ENCODE measurements around a stretch of chr1.

DNA sequence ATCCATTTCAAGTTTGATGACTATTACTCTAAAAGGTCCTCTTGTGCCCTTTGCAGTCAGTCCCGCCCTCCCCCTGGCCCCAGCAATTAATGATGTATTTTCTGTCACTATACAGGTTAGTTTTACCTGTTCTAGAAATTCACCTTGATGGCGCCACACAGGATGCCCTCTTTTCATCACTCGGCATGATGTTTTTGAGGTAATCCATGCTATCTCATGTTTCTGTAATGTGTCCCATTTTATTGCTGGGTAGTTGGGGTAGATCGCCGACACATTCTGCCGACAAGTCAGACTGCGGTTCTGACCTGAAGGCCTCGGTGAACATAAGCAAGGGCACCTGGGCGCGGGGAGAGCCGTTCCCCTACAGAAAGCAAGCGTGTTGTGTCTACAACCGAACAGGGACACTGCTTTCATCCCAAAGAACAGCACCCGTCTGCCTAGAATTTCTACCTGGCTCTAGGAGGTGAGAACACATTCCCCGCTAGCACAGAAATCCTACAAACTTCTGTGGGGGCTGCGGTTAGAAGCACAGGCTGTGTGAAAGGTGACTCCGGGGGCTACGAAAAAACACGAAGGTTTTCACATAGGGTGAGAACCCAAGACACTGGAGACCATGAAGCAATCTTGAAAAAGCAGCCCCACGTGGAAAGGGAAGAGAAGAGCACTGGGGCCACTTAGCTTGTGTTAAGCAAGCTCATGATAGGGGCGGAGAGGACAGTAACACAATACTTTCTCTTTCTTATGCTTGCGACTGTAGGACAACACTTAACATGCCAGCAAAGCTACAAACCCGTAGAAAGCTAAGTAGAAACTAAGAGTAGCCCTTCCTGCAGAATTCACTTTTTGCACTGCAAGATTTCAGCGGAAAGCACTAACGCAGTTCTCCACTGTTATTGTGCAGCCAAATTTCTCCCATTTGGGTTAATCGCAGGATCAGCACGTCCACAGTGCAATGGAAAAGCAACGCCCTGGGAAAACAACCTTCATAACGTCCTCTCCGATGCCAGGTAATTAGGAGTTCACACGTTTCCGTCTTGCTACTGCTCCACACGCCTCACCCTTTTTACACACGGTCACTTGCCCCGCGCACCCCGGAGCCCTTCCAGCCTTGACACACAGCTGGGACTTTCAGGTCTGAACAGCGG, 149.0 kb downstream of the PPIAL4G start:
- RAMPAGE, long total RNA = no peak
- RRBS = no CpG with 5 or more reads among the region's 38 CpGs
PRO-cap:
- standard = unidirectional peak, plus-strand start at position 242 of the sequence; unidirectional peak, plus-strand start at position 290 of the sequence; bidirectional peak, plus-strand start at position 691 of the sequence, minus-strand start at position 435 of the sequence; unidirectional peak, minus-strand start at position 840 of the sequence; bidirectional peak, plus-strand start outside the sequence, minus-strand start at position 1,013 of the sequence
- CoPRO, capped RNA only, 2 experiments = peak in 2 of 2 experiments; most common plus-strand start position 728 of the sequence (in 1); most common minus-strand start position 1,013 of the sequence (in 2)
- CoPRO, capped and uncapped RNA, 2 experiments = peak in 2 of 2 experiments; most common plus-strand start position 704 of the sequence (in 1); most common minus-strand start position 1,013 of the sequence (in 2)
- CoPRO, uncapped RNA only, 2 experiments = peak in 2 of 2 experiments; most common minus-strand start position 838 of the sequence (in 1)
CAGE:
- cytosol, long polyA plus RNA = no peak
- long polyA plus RNA = no peak
- nucleolus, long total RNA = no peak
- nucleus, long polyA plus RNA = no peak

DNA sequence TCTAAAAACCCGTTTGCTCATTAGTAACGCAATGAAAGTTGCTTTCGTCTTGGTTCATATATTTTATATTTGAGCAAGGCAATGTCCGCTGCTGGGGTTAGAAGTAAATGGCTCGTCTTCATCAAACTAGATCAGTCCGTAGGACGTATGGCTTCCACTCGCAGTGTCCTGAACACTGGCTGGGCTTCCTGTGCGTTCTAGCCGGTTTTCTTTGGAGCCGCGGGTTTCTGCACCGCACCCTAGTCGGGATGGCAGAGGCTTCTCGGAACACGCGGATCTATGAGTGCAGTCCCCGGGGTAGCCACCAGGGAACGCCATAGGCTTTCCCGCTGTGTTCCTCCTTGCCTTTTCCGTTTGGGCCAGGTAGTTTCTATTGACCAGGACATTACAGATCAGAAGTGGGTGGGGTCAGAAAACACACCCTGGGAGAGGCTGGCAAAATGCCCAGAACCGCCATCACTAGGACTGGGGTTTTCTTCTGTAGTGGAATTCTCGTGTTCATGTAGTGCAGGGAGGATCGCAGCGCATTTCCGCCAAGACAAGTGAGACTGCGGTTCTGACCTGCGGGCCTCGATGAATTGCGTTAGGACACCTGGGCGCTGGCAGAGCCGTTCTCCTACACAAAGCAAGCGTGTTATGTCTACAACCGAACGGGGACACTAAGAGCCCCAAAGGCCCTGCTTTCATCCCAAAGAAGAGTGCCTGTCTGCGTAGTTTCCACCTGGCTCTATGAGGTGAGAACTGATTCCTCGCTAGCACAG, 121.7 kb downstream of the PPIAL4G start:
- RAMPAGE, long total RNA = no peak
- RRBS = no CpG with 5 or more reads among the region's 37 CpGs
PRO-cap:
- standard = no peak
- CoPRO, capped RNA only, 2 experiments = no peak in any of the 2 experiments
- CoPRO, capped and uncapped RNA, 2 experiments = no peak in any of the 2 experiments
- CoPRO, uncapped RNA only, 2 experiments = no peak in any of the 2 experiments
CAGE:
- cytosol, long polyA plus RNA = no peak
- long polyA plus RNA = no peak
- nucleolus, long total RNA = no peak
- nucleus, long polyA plus RNA = no peak

GRCh38 chr1:148373397-148373973, 109.6 kb downstream of the PPIAL4G start:
- RAMPAGE, long total RNA = no peak
- RRBS = no CpG with 5 or more reads among the region's 9 CpGs
PRO-cap:
- standard = no peak
- CoPRO, capped RNA only, 2 experiments = no peak in any of the 2 experiments
- CoPRO, capped and uncapped RNA, 2 experiments = no peak in any of the 2 experiments
- CoPRO, uncapped RNA only, 2 experiments = no peak in any of the 2 experiments
CAGE:
- cytosol, long polyA plus RNA = no peak
- long polyA plus RNA = no peak
- nucleolus, long total RNA = no peak
- nucleus, long polyA plus RNA = no peak

GRCh38 chr1:148951350-148951651, 107.1 kb downstream of the PDE4DIP start:
- RAMPAGE, long total RNA = no peak
- RRBS = no CpG with 5 or more reads among the region's 8 CpGs
PRO-cap:
- standard = no peak
- CoPRO, capped RNA only, 2 experiments = no peak in any of the 2 experiments
- CoPRO, capped and uncapped RNA, 2 experiments = no peak in any of the 2 experiments
- CoPRO, uncapped RNA only, 2 experiments = no peak in any of the 2 experiments
CAGE:
- cytosol, long polyA plus RNA = no peak
- long polyA plus RNA = no peak
- nucleolus, long total RNA = no peak
- nucleus, long polyA plus RNA = no peak

DNA sequence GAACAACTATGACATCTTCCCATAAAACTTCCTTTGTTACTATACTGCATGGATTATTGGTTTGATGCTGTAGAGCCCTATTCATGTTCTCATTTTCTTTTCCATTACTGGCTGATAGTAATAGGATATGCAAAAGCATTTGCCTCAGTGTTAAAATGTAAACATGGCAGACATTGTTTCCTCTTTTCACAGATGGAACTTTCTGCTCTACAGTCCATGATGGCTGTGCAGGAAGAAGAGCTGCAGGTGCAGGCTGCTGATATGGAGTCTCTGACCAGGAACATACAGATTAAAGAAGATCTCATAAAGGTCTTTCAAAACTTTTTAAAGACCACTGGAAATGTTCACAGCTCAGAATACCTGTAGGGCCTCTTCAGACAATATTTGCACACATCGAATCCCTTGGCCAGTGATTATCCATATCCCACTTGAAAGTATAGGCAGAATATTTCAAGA, 125.6 kb downstream of the NBPF9 start:
- RAMPAGE, long total RNA = no peak
- RRBS = no CpG with 5 or more reads among the region's 1 CpG
PRO-cap:
- standard = no peak
- CoPRO, capped RNA only, 2 experiments = no peak in any of the 2 experiments
- CoPRO, capped and uncapped RNA, 2 experiments = no peak in any of the 2 experiments
- CoPRO, uncapped RNA only, 2 experiments = peak in 2 of 2 experiments; most common plus-strand start position 173 of the sequence (in 2)
CAGE:
- cytosol, long polyA plus RNA = no peak
- long polyA plus RNA = no peak
- nucleolus, long total RNA = no peak
- nucleus, long polyA plus RNA = no peak

GRCh38 chr1:149398492-149398924, 8.1 kb downstream of the NOTCH2NLC start:
- RAMPAGE, long total RNA = no peak
- RRBS = no CpG with 5 or more reads among the region's 6 CpGs
PRO-cap:
- standard = no peak
- CoPRO, capped RNA only, 2 experiments = no peak in any of the 2 experiments
- CoPRO, capped and uncapped RNA, 2 experiments = no peak in any of the 2 experiments
- CoPRO, uncapped RNA only, 2 experiments = no peak in any of the 2 experiments
CAGE:
- cytosol, long polyA plus RNA = no peak
- long polyA plus RNA = no peak
- nucleolus, long total RNA = no peak
- nucleus, long polyA plus RNA = no peak

DNA sequence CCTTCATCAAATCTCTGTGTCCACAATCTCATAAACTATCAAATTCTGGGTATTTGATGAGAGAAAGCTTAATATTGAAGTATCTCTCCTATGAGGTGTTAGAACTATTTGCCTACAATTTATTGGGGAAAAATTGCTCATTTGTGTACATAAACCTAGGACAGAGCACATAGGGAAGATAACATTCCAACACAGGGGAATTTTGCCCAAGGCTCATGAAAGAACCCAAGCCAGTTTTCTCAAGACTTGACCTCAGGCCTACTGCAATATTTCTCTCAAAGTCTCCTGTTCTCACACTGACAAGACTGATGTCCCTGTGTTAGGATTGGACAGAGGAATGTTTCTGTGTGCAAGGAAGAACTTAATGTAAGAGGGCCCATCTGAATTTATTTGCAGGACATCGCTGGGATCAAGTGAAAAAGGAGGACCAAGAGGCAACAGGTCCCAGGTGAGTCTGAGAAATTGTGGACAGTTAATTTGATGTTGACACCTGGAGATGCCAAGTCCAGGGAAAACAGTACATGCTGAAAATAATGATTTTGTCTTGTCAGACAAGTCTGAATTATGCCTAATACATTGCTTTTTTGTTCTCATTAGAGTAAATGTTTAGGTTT, 12.2 kb downstream of the NBPF19 start:
- RAMPAGE, long total RNA = no peak
- RRBS = no CpG with 5 or more reads among the region's 1 CpG
PRO-cap:
- standard = no peak
- CoPRO, capped RNA only, 2 experiments = no peak in any of the 2 experiments
- CoPRO, capped and uncapped RNA, 2 experiments = no peak in any of the 2 experiments
- CoPRO, uncapped RNA only, 2 experiments = no peak in any of the 2 experiments
CAGE:
- cytosol, long polyA plus RNA = no peak
- long polyA plus RNA = no peak
- nucleolus, long total RNA = no peak
- nucleus, long polyA plus RNA = no peak

- RAMPAGE, long total RNA = no peak
- RRBS = no CpG with 5 or more reads among the region's 2 CpGs
PRO-cap:
- standard = no peak
- CoPRO, capped RNA only, 2 experiments = no peak in any of the 2 experiments
- CoPRO, capped and uncapped RNA, 2 experiments = no peak in any of the 2 experiments
- CoPRO, uncapped RNA only, 2 experiments = no peak in any of the 2 experiments
CAGE:
- cytosol, long polyA plus RNA = no peak
- long polyA plus RNA = no peak
- nucleolus, long total RNA = no peak
- nucleus, long polyA plus RNA = no peak
Observed at GRCh38 chr1:149665517-149665930, 81.9 kb downstream of the PPIAL4C start.

DNA sequence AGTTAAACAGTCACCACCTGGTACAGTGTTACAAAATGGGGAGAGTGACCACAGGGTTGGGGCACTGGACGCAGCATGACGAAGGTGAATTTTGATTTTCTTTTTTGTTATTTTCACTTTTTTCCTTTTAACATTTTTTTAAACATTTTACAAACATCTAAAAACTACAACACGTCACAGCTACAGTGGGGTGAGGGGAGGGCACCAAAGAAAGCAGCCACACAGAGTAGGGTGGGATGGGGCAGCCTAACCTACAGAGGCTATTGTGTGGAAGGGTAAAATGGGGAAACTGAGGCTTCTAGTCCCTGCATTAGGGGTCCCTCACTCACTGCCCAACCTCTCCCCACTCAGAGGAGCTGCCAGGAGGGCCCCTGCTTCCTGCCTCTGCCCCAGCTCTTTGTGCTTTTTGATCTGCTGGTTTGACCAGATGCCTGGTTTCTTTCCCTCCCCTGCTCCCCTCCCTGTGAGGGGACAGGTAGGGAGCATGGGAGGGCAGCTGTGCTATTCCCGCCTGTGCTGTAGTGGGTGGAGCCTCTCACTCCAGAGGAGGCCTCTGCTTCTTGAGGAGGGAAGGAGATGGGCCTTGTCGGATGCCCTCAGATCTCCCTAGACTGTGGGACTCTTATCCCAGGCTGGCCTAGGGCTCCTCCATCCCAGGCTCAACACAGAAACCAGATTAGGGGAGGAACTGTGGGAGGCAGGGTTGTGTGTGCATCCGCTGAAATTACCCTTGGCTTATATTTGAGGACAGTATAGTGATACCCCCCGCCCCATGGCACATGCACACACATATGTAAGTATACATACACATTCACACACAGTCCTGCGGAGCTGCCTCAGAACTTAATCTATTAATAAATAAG, 4.4 kb downstream of the BOLA1 start:
- RAMPAGE, long total RNA = no peak
- RRBS = no CpG with 5 or more reads among the region's 8 CpGs
PRO-cap:
- standard = no peak
- CoPRO, capped RNA only, 2 experiments = no peak in any of the 2 experiments
- CoPRO, capped and uncapped RNA, 2 experiments = no peak in any of the 2 experiments
- CoPRO, uncapped RNA only, 2 experiments = no peak in any of the 2 experiments
CAGE:
- cytosol, long polyA plus RNA = no peak
- long polyA plus RNA = no peak
- nucleolus, long total RNA = no peak
- nucleus, long polyA plus RNA = no peak

GRCh38 chr1:149940439-149941761, 4.2 kb upstream of the MTMR11 start:
- RAMPAGE, long total RNA = no peak
- RRBS = no CpG with 5 or more reads among the region's 9 CpGs
PRO-cap:
- standard = no peak
- CoPRO, capped RNA only, 2 experiments = no peak in any of the 2 experiments
- CoPRO, capped and uncapped RNA, 2 experiments = no peak in any of the 2 experiments
- CoPRO, uncapped RNA only, 2 experiments = no peak in any of the 2 experiments
CAGE:
- cytosol, long polyA plus RNA = no peak
- long polyA plus RNA = no peak
- nucleolus, long total RNA = no peak
- nucleus, long polyA plus RNA = no peak

DNA sequence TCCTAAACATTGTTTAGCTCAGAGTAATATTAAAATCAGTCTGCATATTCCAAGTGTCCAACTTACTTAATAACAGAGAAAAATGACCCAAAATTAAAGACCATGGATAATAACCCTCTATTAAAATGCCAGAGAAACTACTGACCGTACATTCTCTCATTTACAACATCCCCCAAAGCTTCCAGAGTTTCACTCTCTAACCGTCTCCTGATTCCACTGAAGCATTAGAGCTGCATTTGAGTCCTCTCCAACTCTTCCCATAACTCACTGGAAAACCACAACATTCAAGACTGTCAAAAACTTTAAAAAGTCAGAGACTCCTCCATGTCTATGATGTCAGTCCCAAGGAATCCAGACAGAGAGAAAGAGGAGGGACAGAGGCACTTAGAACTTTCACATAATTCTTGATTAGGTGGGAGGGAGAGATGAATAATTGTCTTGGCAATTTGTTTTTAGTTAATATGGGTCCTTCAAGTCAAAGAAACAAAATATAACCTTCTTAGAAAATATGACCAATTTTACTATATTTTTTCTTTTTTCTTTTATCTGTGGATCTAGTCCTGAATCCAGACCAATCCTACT, 24.1 kb downstream of the OTUD7B start:
- RAMPAGE, long total RNA = no peak
- RRBS = no CpG with 5 or more reads among the region's 2 CpGs
PRO-cap:
- standard = no peak
- CoPRO, capped RNA only, 2 experiments = no peak in any of the 2 experiments
- CoPRO, capped and uncapped RNA, 2 experiments = no peak in any of the 2 experiments
- CoPRO, uncapped RNA only, 2 experiments = no peak in any of the 2 experiments
CAGE:
- cytosol, long polyA plus RNA = no peak
- long polyA plus RNA = no peak
- nucleolus, long total RNA = no peak
- nucleus, long polyA plus RNA = no peak

DNA sequence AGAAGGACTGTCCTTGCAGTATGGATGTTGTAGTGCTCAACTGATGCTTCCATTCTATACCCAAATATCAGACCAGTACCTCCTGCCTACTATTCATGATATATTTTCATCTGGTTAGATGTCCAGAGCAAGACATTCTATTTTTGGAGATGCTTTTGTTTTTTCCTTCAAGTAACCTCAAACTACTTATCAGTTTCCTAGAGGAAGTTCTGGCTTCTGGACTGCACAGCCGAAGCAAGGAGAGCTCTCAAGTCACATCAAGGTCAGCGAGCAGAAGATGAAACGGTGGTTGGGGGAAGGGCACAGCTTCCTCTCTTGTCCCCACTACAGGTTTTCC, 5.2 kb upstream of the PLEKHO1 start:
- RAMPAGE, long total RNA = no peak
- RRBS = no CpG with 5 or more reads among the region's 3 CpGs
PRO-cap:
- standard = no peak
- CoPRO, capped RNA only, 2 experiments = no peak in any of the 2 experiments
- CoPRO, capped and uncapped RNA, 2 experiments = no peak in any of the 2 experiments
- CoPRO, uncapped RNA only, 2 experiments = no peak in any of the 2 experiments
CAGE:
- cytosol, long polyA plus RNA = no peak
- long polyA plus RNA = no peak
- nucleolus, long total RNA = no peak
- nucleus, long polyA plus RNA = no peak

DNA sequence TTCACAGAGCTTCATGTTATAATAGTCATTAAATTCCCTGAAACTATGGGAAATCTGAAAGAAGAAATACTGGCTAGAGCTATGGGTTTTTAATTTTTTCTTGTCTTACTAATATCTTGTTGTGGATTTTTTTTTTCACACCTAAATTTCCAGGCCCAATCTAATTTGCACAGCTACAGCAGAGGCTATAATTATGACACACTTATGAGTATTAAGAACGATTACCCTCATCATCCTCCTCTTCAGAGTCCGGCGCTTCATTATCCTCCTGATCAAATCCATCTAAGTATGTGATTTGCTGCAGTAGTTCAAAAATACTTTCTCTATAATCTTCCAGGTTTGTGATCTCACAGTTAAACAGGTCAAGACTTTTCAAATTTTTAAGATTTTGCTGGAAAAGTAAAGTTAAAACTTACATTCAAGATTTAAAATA, 7.0 kb downstream of the ANP32E start:
- RAMPAGE, long total RNA = no peak
- RRBS = no CpG with 5 or more reads among the region's 3 CpGs
PRO-cap:
- standard = no peak
- CoPRO, capped RNA only, 2 experiments = no peak in any of the 2 experiments
- CoPRO, capped and uncapped RNA, 2 experiments = no peak in any of the 2 experiments
- CoPRO, uncapped RNA only, 2 experiments = peak in 1 of 2 experiments; most common minus-strand start position 262 of the sequence (in 1)
CAGE:
- cytosol, long polyA plus RNA = start-site peak on the minus strand centred at position 283 of the sequence, 111 bp wide, 234 and 145 reads in 2 replicates
- long polyA plus RNA = no peak
- nucleolus, long total RNA = no peak
- nucleus, long polyA plus RNA = no peak

- RAMPAGE, long total RNA = no peak
- RRBS = 1% methylated on average over 30 of the region's 87 CpGs
PRO-cap:
- standard = bidirectional peak, plus-strand start at chr1:150234742, minus-strand start at chr1:150234675
- CoPRO, capped RNA only, 2 experiments = peak in 2 of 2 experiments; most common plus-strand start chr1:150234902 (in 2); most common minus-strand start chr1:150234675 (in 1)
- CoPRO, capped and uncapped RNA, 2 experiments = peak in 2 of 2 experiments; most common plus-strand start chr1:150234902 (in 2); most common minus-strand start chr1:150234675 (in 2)
- CoPRO, uncapped RNA only, 2 experiments = peak in 2 of 2 experiments; most common plus-strand start chr1:150234902 (in 2); most common minus-strand start chr1:150234595 (in 1)
CAGE:
- cytosol, long polyA plus RNA = no peak
- long polyA plus RNA = no peak
- nucleolus, long total RNA = no peak
- nucleus, long polyA plus RNA = no peak
Observed at GRCh38 chr1:150234310-150235282, 1.3 kb downstream of the ANP32E start.

- RAMPAGE, long total RNA = no peak
- RRBS = no CpG with 5 or more reads among the region's 22 CpGs
PRO-cap:
- standard = bidirectional peak, plus-strand start at chr1:150235470, minus-strand start at chr1:150235412
- CoPRO, capped RNA only, 2 experiments = no peak in any of the 2 experiments
- CoPRO, capped and uncapped RNA, 2 experiments = no peak in any of the 2 experiments
- CoPRO, uncapped RNA only, 2 experiments = no peak in any of the 2 experiments
CAGE:
- cytosol, long polyA plus RNA = no peak
- long polyA plus RNA = no peak
- nucleolus, long total RNA = no peak
- nucleus, long polyA plus RNA = no peak
Observed at GRCh38 chr1:150235283-150235583, 679 bp downstream of the ANP32E start.

DNA sequence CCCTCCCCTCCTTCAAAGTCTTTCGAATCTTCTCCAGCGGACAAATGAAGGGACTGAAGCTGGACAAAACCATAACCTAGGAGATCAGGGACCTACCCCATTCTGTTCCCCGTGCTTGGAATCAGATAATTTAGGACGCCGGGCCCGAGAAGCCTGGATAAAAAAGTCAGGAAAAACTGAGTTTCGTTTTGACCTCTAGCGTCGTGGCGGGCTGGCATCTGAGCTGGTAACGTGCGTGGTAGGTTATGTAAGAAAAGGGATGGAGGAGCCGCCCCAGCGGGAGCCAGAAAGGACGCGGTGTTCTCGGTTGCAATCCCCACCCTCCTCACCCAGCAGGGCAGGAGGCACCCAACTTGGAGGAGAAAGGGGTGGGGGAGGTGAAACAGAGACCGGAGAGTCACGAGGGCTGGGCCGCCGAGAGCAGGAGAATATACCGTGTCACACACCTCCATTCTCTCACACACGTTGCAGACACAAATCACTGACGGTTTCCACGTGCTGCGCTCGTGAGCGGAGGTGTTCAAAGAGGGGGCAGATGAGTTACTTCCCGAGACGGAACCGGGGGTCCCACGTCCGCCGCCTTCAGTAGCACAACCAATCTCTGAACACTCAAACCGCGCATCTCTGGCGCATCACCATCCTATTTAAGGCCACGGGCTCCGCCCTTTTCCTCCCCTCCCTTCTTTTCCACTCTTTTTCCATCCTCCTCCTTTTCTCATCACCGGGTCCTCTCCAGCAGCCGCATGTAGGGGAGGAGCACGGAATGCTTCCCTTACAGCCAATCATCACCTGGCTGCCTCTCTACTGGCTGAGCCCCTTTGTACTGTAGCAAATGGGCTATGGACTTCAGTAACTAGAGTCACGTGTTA, 555 bp upstream of the CIART start:
- RAMPAGE, long total RNA = no peak
- RRBS = no CpG with 5 or more reads among the region's 43 CpGs
PRO-cap:
- standard = no peak
- CoPRO, capped RNA only, 2 experiments = no peak in any of the 2 experiments
- CoPRO, capped and uncapped RNA, 2 experiments = no peak in any of the 2 experiments
- CoPRO, uncapped RNA only, 2 experiments = no peak in any of the 2 experiments
CAGE:
- cytosol, long polyA plus RNA = no peak
- long polyA plus RNA = no peak
- nucleolus, long total RNA = no peak
- nucleus, long polyA plus RNA = no peak

- RAMPAGE, long total RNA = no peak
- RRBS = 3% methylated on average over 5 of the region's 17 CpGs
PRO-cap:
- standard = bidirectional peak, plus-strand start at chr1:150550140, minus-strand start at chr1:150550135; bidirectional peak, plus-strand start at chr1:150550260, minus-strand start at chr1:150550262
- CoPRO, capped RNA only, 2 experiments = no peak in any of the 2 experiments
- CoPRO, capped and uncapped RNA, 2 experiments = no peak in any of the 2 experiments
- CoPRO, uncapped RNA only, 2 experiments = no peak in any of the 2 experiments
CAGE:
- cytosol, long polyA plus RNA = no peak
- long polyA plus RNA = no peak
- nucleolus, long total RNA = no peak
- nucleus, long polyA plus RNA = no peak
Observed at GRCh38 chr1:150550070-150550583, 919 bp downstream of the ADAMTSL4 start.

- RAMPAGE, long total RNA = no peak
- RRBS = 70% methylated on average over 2 of the region's 15 CpGs
PRO-cap:
- standard = bidirectional peak, plus-strand start at chr1:150550697, minus-strand start at chr1:150550673
- CoPRO, capped RNA only, 2 experiments = peak in 1 of 2 experiments; most common plus-strand start chr1:150550854 (in 1); most common minus-strand start chr1:150550673 (in 1)
- CoPRO, capped and uncapped RNA, 2 experiments = peak in 1 of 2 experiments; most common plus-strand start chr1:150551136 (in 1); most common minus-strand start chr1:150551038 (in 1)
- CoPRO, uncapped RNA only, 2 experiments = peak in 1 of 2 experiments; most common plus-strand start chr1:150550904 (in 1); most common minus-strand start chr1:150550643 (in 1)
CAGE:
- cytosol, long polyA plus RNA = no peak
- long polyA plus RNA = no peak
- nucleolus, long total RNA = no peak
- nucleus, long polyA plus RNA = no peak
Observed at GRCh38 chr1:150550584-150551489, 1.6 kb downstream of the ADAMTSL4 start.